Temporal lobe (tissue), 2 donors: ENCODE results near the genes MAFB and ZHX3.

DNA sequence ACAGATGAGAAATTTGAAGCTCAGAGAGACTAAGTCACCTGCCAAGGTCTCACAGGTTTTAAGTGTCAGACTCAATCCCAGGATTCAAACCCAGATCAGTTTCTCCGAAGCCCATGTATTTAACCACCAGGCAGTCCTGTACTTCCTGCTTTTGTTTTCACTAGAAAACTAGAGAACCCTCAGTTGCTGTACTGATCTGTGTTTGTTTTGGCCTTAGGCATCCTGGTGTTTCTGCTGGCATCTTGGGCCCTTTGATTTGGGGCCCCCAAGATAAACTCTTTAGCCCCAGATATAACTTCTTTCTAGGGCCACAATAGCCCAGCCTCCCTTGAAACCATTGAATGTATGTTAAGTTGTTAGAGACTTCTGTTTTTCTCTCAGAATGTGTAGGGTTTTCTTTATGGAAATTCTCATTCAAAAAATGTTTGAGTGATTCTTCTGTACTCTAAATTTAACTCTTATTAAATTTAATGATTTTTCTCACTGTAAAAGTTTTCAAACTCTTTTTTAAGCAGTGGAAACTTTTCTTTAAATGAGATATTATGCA lies 36.6 kb downstream of the PPP1R16B start:
- RAMPAGE, long total RNA: no peak

- RAMPAGE, long total RNA: no peak
Measured at GRCh38 chr20:38894949-38895184, 31.4 kb upstream of the FAM83D start.

GRCh38 chr20:38986767-38987072 lies 24.6 kb downstream of the DHX35 start:
- RAMPAGE, long total RNA: no peak

- RAMPAGE, long total RNA: no peak
Measured at GRCh38 chr20:40506535-40507031, 182.5 kb downstream of the MAFB start.

DNA sequence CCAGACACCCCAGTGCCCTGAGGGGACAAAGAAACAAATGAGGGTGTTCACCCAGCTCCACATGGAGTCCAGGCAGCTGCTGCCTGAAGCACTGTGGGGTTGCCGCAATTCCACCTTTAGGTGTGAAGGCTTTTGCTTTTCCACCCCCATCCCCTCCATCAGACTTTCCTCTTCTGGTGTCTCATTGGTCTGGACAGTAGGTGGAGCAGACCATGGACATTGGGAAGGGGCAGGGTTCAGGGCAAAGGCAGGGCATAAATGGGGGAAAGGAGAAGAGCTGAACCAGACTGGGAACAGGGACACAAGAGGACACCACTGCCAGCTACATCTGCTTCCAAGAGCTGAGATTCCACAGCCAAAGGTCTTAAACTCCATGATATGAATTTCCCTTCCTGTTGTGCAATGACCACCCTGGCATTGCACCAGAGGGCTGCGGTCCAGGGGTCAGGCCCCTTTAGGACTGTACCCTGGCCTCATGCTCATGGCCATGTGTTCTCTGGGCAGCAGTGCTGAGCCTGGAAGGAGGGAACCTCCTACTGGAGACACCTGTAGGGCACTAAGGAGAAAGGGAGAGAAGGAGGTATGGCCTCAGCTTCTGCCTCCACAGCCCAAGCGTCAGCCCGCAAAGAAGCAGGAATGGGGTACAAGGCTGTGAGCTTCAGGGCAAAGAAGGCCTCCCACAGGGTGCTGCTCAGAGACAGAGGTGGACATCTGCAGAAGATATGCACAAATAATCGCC lies 137.9 kb downstream of the MAFB start:
- RAMPAGE, long total RNA: no peak

DNA sequence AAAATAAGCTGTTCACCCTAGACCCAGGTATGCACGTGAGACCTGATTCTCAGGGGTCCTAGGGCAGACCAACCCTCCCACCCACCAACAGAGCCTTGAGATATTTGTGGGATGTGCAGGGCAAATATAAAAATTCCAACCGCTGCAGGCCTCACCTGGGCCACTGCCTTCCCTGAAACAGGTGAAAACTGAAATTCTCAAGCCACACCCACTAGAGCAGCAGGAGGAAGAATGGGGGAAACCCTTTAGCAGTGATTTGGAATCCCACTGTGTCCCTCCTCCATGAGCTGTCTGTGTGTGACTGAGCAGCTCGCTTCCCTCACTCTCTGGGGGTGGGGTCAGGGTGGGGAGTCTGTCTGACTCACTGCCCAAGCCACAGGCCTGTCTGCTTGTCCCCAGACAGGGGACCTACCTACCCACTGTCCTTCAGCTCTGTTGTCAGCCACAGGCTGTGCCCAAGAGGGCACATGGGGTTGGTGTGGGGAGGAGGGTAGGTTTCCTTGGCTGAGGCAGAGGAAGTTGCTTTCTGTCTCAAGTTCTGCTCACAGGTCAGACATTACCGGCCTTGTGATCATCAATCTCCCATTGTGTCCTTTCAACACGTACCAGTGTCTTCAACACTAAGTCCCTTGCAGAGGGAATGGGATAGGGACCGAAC lies 127.1 kb downstream of the MAFB start:
- RAMPAGE, long total RNA: no peak

DNA sequence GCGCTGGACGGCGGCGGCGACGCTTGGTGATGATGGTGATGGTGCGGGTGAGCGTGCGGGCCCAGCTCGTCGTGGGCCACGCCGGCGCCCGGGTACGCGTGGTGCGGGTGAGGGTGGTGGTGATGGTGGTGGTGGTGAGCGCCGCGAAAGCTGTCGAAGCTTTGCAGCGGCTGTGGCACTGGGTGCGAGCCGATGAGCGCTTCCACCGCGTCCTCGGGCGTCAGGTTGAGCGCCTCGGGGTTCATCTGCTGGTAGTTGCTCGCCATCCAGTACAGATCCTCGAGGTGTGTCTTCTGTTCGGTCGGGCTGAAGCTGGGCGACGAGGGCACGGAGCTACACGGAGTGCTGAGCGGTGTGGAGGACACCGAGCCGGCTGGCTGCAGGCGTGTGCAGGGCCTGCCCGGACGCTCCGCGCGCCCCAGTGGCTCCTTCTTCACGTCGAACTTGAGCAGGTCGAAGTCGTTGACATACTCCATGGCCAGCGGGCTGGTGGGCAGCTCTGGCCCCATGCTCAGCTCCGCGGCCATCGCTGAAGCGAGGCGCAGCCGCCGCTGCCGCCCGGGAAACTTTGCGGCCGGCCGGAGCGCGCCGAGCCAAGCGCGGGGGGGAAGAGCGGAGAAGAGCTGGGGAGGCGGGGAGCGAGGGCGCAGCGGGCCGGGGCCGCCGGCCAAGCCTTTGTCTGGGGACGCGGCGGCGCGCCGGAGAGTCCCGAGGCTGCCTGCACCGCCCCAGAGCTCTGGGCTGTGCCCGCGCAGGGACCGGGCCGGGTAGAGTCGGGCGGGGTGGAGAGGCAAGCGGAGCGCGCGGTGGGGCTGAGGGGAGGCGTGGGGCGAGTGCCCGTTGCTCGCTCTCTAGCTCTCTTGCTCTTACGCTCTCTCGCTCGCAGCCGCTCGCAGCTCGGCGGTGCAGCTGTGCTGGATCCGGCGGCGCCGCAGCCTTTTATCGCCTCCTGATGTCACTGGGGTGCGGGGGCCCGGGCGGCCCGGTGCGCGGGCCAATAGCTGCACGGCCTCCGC lies at the start of gene MAFB:
Gene MAFB, minus strand, starts transcription at position 913 of the 1,016 bp plus-strand sequence.
- RAMPAGE, long total RNA: no peak

DNA sequence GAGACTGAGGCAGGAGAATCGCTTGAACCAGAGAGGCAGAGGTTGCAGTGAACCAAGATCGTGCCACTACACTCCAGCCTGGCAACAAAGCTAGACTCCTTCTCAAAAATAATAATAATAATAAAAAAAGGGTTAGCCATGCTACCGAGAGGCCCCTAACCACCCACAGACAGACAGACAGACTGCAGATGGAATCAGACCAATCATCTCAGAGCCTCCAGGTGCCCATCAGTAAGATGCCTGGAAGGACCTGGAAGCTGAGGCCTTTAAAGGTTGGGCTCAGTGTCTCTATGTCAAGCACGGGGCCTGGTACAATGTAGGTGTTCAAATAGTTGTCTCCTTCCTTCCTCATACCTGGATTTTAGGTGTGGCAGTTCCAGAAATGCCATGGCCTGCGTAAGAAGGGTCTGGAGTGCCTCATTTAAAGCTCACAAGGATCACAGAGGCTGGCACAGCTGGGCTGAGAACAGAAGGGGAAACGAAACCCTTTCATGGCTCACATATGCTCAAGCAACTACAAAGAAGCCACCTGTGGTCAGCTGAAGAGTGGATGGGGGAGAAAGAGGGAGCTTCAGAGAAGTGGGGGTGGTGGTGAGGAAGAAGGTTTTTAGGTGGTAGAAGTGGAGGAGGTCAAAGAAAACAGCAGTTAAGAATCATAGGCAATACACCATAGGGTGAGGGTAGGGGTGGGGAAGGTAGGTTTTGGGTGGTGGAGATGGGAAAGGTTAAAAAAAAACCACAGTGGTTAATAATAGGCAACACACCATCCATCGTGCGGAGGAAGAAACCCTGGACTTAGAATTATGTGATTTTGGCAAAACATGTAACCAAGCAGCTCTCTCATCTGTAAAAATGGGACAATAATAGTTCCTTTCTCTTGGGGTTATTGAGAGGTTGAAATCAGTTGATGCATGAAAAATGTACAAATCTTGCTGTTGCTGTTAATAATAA lies 17.1 kb upstream of the TOP1 start:
- RAMPAGE, long total RNA: no peak

GRCh38 chr20:41079874-41080628 lies 51.4 kb downstream of the TOP1 start:
- RAMPAGE, long total RNA: no peak

GRCh38 chr20:41080945-41081435 lies 52.4 kb downstream of the TOP1 start:
- RAMPAGE, long total RNA: no peak

DNA sequence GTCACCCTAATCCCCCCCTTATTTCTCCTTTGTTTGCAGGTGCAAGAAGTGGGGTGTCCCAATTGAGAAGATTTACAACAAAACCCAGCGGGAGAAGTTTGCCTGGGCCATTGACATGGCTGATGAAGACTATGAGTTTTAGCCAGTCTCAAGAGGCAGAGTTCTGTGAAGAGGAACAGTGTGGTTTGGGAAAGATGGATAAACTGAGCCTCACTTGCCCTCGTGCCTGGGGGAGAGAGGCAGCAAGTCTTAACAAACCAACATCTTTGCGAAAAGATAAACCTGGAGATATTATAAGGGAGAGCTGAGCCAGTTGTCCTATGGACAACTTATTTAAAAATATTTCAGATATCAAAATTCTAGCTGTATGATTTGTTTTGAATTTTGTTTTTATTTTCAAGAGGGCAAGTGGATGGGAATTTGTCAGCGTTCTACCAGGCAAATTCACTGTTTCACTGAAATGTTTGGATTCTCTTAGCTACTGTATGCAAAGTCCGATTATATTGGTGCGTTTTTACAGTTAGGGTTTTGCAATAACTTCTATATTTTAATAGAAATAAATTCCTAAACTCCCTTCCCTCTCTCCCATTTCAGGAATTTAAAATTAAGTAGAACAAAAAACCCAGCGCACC lies 14.1 kb upstream of the PLCG1 start:
- RAMPAGE, long total RNA: no peak

- RAMPAGE, long total RNA: no peak
Measured at GRCh38 chr20:41142965-41143639, 5.8 kb downstream of the PLCG1 start.

GRCh38 chr20:41249338-41250135 lies 68.0 kb downstream of the ZHX3 start:
- RAMPAGE, long total RNA: no peak

DNA sequence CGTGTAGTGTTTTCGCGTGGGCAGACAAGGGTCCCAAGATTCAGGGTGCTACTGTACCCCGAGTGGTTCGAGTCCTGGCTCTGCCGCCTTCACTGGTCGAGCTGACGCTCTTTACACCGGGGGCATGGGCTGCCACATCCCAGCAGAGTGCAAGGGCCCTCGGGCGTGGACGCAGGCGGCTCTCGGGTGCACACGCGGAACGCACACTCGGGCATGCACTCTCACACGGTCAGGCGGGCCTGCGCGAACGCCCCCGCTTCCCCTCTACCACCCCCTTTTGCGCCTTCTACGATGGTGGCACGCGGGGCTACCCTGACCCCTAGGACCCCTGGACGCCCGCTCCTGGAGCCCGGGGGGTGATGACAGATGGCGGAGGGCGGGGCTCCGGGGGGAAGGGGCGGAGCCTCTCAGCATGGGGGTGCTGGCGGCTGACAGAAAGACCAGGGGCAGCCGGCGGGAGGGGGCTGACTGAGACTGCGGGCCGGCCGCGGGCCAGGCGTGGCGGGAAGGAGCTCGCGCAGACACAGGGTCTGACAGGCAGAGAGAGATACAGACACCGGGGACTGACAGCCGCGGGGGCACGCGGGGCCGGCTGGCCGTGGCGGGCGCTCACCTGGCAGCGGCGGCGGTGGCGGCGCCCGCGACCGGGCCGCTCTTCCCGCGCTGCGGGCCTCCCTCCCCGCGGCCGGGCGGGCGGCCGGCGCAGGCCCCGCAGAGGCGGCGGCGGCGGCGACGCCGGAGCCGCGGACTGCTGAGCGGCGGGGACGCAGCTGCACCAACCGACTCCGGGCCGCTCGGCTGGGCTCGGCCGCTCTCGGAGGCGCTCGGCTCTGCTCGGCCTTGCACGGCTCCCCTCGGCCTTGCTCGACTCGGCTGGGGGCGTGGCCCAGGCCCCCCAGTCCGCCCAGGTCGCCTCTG lies at the start of gene ZHX3:
Gene ZHX3, minus strand, starts transcription at position 836 of the 918 bp plus-strand sequence.
- RAMPAGE, long total RNA: no peak

GRCh38 chr20:41414972-41415647 lies 48.5 kb upstream of the EMILIN3 start:
- RAMPAGE, long total RNA: no peak

DNA sequence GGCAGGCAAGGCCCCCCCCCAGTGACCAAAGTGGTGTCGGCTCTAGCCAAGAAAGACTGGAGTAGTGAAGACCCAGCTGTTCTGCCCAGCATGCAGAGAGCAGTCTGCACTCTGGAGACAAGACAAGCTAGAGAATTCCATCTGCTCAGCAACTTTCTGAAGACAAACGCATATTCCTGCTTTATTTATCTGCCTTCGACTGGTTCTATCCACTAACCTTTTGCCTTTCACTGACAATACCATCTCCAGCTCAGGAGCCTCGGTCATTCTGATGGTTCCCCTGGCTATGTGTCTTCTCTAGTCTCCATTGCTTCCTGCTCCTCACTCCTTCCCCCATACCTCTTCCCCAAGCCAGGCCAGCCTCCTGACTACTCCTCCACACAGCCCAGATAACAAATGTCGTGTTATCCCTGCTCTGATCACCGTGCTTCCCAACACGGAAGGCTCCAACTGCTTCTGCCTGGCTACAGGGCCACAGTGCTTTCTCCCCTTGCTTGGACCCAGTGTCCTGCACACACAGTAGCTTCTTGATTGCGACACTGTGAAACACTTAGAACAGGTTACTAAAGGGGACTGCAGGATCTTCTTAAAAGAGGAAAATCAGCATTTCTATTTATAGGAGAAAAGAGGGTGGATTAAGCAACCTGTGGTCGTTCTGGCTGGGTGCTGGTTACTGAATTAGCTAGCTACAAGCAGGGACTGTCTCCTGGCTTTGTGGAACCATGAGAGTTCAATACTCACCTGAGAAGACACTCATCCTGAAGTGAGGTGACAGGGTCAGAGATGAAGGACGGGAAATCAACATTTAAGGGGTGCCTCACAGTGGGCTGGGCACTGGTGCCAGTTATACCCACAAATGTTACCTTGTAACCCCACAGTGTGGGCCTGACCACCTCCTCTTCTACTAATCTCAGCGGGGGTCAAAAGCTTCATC lies 86.9 kb upstream of the EMILIN3 start:
- RAMPAGE, long total RNA: no peak

- RAMPAGE, long total RNA: no peak
Measured at GRCh38 chr20:41509629-41510166, 108.5 kb downstream of the CHD6 start.

- RAMPAGE, long total RNA: no peak
Measured at GRCh38 chr20:41688164-41688725, 70.1 kb upstream of the CHD6 start.

- RAMPAGE, long total RNA: no peak
Measured at GRCh38 chr20:42719606-42719945, 470.1 kb downstream of the PTPRT start.

DNA sequence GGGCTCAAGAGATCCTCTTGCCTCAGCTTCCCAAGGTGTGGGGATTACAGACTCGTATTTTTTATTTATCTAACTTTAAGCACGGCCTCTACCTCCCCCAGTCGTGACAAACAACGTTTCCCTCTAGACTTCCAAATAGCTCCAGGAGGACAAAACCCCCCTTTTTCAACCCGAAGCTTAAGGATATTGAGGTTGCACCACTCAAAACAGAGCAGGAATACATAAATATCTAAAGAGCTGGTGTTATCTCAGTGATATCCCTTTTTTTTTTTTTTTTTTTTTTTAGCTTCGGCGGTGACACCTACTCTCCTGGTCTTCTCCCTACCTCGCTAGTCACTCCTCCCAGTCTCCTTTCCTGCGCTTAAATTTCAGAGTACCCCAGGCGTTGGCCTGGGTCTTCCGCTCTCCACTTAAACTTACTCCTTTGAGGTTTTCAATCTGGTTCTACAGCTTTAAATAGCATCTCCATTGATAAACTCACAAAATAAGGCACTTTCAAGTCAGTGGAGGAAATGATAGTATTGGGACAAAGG lies 1.0 kb upstream of the SRSF6 start:
- RAMPAGE, long total RNA: no peak